HTR-8/SVneo (cell line): ENCODE data around the genes DGKZ and MDK.

GRCh38 chr11:46317161-46317862, 30.0 kb upstream of the DGKZ start:
- RRBS: no CpG with 5 or more reads among the region's 13 CpGs

- RRBS: no CpG with 5 or more reads among the region's 8 CpGs
Measured at GRCh38 chr11:46330393-46330926, 16.8 kb upstream of the DGKZ start.

- RRBS: 77% methylated on average over 55 of the region's 129 CpGs
Measured at GRCh38 chr11:46332432-46333775, 14.4 kb upstream of the DGKZ start.

- RRBS: 2% methylated on average over 60 of the region's 127 CpGs
Measured at GRCh38 chr11:46347124-46348066, at the start of gene DGKZ. Gene DGKZ (plus strand): TSS chr11:46347463.

DNA sequence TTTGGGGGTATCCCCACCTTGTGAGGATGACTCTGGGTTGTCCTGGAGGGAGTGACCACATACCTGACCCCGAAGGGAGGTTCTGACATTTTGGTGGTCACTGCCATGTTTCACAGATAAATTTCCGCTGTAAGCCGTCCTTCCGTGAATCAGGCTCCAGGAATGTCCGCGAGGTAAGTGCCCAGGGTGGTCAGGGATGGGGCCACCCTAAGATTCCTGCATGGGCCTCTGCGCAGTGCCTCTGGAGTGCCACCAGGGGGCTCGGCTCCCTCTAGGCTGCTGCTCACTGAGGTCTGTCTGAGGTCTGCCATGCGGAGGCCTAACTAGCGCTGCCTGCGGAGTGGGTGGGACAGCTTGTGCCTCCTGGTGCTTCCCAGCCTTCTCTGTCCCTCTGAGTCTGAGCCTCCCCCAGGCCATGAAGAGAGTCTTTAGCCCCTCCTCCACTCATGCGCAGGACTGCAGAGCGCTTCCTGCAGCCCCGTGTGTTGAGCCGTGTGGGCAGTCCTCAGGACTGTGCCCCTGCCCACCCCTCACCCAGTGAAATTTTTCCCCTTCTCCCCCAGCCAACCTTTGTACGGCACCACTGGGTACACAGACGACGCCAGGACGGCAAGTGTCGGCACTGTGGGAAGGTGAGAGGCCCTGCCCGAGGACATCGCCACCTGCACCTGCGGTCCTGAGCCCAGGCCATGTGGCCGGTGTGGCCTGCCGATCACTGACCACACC, 11.9 kb upstream of the MDK start:
- RRBS: 97% methylated on average over 2 of the region's 25 CpGs

DNA sequence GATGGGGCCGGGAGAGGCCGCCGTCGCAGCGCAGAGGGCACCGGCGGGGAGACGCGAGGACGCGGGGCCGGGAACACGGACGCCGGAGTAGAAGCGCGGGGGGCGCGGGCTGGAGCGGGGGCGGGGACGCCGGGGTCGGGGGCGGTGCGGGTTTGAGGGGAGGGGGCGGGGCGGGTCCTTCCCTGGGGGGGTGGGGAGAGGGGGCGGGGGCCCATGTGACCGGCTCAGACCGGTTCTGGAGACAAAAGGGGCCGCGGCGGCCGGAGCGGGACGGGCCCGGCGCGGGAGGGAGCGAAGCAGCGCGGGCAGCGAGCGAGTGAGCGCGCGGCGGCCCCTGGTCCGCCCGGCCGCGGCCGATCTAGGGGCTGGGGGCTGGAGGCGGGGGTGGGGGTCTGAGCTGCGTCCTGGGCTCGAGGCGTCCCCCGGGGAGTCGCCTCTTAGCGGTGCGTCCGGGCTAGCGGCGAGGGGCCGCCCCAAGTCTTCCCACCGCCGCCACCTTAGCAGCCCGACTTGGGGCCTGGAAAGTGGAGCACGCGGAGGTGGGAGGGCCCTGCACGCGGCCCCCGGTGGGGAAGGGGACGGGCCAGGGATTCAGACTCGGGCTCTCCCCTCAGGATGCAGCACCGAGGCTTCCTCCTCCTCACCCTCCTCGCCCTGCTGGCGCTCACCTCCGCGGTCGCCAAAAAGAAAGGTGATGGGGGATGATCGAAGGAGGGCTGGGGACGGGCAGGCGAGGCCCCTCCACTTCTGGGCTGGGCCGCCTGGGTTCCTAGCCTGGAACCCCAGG, at the start of gene MDK:
Gene MDK (plus strand): TSS at position 227 of the 787 bp plus-strand sequence.
- RRBS: 1% methylated on average over 41 of the region's 86 CpGs

- RRBS: no CpG with 5 or more reads among the region's 8 CpGs
Measured at GRCh38 chr11:46492449-46492845, 100.9 kb upstream of the CHRM4 start.

DNA sequence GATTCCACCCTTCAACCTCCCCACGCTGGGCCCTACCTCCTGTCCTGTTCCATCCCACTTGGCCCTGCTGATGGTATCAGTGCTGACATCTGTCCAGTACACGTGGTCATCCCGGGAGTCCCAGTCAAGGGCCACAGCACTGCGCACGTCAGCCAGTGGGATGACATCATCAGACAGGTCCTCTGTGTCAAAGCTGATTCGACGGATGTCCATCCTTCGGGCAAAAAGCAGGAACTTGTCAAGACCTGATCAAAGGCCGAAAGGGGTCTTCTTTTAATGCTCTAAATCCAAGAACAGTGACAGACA, 32.1 kb downstream of the LRP4 start:
- RRBS: no CpG with 5 or more reads among the region's 9 CpGs

GRCh38 chr11:46912485-46913309, 5.7 kb downstream of the LRP4 start:
- RRBS: 29% methylated on average over 2 of the region's 19 CpGs

- RRBS: no CpG with 5 or more reads among the region's 5 CpGs
Measured at GRCh38 chr11:46914398-46914852, 3.9 kb downstream of the LRP4 start.

DNA sequence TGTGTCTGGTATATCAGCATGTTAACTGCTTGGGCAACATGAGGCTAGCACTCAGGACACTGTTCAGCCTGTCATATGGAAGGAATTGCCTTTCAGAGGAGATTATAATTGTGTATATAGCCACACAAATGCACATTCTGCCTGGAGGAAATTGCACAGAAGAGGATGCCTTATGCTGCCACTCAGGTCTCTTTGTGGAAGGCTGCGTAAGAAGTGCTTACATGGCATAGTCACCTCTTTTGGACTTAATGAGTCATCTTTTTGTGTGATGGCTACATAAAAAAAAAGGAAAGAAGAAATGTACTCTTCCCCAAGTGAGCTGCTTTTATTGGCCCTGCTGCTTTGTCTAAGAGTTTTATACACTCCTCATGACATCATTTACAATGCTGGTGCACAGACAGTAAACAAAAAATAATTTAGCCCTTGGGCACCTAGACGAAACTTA, 11.8 kb downstream of the CSTPP1 start:
- RRBS: no CpG with 5 or more reads among the region's 2 CpGs

- RRBS: no CpG with 5 or more reads among the region's 4 CpGs
Measured at GRCh38 chr11:46981343-46981935, 44.9 kb downstream of the CSTPP1 start.

- RRBS: 2% methylated on average over 3 of the region's 24 CpGs
Measured at GRCh38 chr11:47176521-47176807, 215 bp downstream of the ARFGAP2 start.

DNA sequence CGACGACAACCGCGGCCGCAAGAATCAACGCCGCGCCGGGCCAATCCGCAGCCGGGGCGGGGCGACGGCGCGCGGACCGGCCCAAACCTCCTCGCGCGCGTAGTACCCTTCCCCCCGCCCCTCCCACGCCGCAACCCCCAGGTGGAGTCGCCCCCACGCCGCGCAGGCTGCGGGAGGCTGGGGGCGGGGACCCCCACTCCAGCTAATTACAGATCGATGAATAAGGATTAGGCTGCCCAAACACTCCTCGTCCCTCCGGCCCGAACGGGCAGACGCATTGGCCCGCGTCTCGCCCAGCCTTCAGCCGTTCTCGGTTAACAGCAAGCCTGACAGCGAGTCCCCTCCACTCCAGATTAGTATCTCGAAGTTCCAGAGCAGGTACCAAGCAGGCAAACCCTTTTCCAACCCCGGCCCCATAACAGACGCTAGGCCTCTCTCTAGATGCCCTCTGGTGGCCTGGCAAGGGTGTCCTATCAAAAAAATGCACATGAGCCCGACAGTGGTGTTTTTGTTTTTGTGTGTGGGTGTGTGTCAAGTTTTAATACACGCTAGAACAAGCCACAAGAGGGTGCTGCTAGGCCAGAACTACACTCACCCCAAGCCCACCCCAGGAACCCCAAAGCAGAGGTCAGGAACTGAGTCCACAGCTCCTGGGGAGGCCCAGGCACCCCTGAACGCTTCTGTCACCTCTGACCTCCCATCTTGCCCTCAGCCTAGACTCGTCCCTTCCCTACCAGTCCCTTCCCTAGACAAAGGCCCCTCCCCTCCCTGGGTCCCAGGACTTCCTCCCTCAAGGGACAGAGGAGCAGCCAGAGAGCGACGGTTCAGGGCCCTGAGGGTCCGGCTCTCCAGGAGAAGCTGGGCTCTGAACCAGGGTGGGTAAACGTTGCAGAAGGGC, 592 bp upstream of the ARFGAP2 start:
- RRBS: 1% methylated on average over 9 of the region's 54 CpGs

GRCh38 chr11:47244964-47246111, 3.3 kb downstream of the ACP2 start:
- RRBS: no CpG with 5 or more reads among the region's 25 CpGs

GRCh38 chr11:47289071-47289645, 31.4 kb downstream of the NR1H3 start:
- RRBS: no CpG with 5 or more reads among the region's 9 CpGs

DNA sequence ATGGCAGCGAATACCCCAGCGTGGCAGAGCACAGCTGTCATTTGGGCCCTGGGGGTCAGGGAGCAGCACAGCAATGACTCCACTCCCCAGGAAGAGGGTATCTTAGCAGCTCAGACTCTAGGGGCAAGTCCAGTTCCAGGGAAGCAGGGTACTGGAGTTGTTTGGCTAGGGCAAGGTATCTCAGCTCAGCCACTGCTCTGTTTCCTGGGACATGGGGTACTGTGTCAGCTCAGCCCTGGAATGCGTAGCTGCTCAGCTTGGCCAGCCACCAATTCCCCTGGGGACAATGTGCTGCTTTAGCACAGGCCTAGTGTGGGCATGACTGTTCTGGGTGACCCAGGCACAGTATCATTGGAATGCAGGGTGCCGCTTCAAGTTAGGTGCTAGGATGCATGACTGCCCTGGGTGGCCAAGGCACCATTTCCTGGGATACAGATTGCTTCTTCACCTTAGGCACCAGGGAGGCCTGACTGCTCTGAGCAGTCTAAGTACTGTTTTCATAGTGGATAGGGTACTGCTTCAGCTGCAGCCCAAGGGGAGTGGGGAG, 46.8 kb downstream of the MYBPC3 start:
- RRBS: no CpG with 5 or more reads among the region's 4 CpGs

GRCh38 chr11:47357995-47358571, 5.6 kb upstream of the MYBPC3 start:
- RRBS: no CpG with 5 or more reads among the region's 5 CpGs

DNA sequence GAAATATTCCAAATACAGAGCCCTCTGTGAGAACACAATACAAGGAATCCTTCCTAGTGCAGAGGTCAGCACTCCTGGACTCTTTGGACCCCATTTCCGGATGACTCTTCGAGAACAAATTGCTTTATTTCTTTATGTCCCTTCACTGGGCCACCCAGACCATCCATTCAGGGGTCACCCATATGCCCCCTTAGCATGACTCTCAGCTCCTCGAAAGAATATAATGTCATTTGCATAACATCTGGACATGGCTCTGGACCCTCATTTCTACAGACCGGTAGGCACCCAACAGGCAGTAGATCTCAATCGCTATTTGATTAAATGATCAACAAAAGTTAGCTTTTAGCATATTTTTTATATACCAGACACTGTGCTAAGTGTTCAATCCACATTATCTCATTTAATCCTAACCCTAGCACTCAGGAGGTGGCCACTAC, 12.6 kb upstream of the MYBPC3 start:
- RRBS: no CpG with 5 or more reads among the region's 5 CpGs